Parotid gland (tissue), 1 donor: ENCODE data around the genes FAM114A1, UGDH and UBE2K.

DNA sequence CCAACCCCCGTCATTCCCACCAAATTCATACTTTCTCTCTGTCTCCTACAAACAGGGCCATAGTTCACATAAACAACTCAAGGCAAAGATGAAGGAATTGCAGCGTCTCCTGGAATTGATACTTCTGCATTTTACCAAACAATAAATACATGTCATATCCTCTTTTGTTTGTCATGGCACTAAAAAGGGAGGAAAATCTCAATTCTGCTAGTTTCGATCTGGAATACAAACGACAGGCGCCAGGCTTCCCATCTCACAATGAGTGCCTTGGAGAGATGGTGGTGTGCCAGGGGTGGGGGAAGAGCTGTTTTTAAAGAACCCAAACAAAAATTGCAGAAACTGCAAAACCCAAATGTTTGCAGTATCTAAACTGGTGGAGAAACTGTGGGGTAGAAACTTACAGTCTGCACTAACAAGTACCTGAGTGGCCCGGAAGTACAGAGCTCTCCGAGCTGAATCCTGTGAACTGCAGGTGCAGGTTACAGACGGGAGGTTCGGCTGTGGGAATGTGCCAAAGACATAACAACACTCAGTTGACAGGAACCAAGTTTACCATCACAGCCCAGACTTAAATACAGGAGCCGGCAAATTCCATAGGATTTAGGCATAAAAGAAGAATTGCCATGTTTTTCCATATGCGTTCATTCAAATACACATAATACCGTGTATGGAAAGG is 53.0 kb upstream of the KLF3 start:
- PRO-cap = no peak

- PRO-cap = no peak
Observed at GRCh38 chr4:38627550-38628130, 36.4 kb upstream of the KLF3 start.

DNA sequence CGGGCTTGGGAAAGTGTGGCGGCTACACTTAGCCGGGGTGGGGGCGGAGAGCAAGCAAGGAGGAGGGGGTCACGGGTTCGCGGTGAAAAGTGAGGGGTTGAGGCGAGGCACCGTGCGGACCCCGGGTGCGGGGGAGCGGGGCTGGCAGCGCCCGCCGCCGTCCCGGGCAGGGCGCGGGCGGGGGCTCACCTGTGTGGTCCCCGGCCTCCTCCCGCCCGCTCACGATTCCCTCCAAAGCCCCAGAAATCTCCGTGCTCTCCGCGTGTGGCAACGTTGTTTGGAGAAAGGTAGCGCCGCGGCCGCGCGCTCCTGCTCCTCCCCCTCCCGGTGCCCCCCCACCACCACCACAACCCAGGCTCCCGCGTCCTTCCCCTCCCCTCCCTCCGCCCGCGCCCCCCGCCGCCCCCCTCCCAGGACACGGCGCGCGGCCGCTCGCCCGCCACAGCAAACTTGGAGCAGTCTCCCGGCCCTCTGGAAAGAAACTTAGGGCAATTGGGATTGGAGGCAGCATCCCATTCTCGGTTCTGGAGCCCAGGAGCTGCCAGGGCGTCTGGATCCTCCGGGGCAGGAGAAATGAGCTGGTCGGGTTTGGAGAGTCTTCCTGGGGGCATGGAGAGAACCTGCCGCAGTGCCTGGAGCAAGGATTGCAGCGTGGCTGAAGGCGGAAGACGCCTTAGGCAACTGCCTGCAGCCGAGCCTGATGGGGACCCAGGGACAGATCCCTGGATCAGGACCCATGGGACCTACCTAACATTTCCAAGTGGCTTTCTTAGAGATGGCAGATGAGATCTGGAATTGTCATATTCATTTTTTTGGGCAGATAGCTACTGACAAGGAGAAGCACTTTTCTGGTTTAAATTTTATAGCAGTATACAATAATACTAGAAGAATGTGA is 853 bp downstream of the KLF3 start:
- PRO-cap = bidirectional peak, plus-strand start at position 270 of the sequence, minus-strand start at position 279 of the sequence; bidirectional peak, plus-strand start at position 628 of the sequence, minus-strand start at position 326 of the sequence

GRCh38 chr4:38666742-38668098 is 3.2 kb downstream of the KLF3 start:
- PRO-cap = bidirectional peak, plus-strand start at chr4:38667340, minus-strand start at chr4:38667227

DNA sequence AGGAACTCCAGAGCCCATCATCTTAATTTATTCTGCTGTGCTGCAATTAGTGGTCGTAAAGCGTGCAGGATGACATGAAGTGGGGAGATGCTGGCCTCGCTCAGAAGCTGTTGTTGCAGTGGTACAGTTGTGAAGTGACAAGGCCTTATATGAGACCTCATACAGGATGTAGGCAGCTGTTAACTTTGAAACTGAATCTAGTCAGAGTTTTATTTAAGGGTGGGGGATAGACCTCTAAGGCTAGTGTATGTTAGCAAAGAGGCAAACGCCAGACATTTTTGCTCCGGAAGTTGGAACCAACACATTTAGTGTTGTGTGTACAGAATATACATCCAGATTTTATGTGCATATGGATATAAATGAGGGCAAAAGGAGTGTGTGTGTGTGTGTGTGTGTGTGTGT is 13.5 kb downstream of the KLF3 start:
- PRO-cap = no peak

DNA sequence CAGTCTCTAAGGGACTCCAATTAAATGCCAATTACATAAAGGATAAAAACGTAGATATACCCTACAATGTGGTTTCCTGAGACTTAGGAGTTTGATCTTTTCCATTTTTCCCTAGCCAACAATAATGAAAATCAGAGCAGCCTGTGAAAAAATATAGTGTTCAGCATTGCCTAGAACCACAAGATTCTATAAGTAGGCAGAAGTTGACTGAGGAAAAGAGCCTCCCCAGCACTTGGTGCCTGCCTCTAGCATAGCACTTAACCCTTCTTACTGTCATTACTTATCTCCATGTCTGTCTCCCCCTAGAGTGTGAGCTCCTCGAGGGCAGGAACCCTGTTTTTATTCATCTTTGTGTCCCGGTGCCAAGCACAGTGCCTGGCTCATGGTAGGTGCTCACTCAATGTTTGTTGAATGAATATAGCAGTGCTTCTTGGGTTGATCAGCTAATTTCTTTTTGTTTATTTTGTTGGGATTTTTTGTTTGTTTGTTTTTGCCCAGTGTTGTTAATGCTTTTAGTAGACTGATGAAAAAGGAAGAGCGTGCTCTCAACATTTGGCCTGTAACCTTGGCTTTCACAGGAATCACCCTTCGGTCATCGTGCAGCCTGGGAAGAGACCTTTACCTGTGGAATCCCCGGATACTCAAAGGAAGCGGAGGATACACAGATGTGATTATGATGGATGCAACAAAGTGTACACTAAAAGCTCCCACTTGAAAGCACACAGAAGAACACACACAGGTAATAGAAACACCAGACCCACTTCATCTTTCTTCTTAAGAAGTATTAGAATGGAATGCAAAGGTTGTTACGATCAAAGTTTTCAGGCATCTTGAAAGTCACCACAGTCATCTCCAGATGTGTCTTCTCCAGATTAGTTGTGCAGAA is 30.4 kb downstream of the KLF3 start:
- PRO-cap = no peak

- PRO-cap = no peak
Observed at GRCh38 chr4:38728567-38728907, 54.3 kb downstream of the TLR10 start.

DNA sequence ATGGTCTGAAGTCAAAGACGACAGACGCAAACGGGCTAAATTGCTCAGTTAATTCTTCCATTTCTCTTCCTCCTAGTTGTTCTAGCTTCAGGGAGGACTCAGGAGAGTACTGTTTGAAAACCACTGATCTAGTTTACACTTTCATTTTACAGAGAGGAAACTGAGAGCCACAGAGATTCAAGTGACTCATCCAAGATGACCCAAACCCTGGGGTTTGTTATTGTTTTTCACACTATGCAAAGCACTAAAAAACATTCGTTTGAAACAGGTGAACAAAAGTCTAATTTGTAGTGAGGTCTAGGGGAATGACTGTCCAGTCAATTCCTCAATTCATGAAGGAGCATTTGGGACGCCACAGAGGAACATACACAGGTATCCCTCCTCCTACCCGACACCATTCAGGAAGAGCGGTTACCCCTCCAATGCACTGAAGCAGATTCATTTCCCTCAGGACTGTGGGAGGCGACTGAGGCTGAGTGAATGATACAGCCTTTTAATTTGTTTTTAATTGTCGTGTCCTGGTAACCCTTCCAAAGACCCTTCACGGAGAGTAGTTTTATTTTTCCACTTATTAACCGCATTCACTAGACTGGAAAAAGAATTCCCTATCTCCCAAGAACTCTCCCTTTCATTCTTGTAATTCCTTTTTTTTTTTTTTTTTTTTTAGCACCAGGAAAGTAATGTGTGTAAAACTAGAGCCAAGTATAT is 30.3 kb downstream of the TLR10 start:
- PRO-cap = no peak

DNA sequence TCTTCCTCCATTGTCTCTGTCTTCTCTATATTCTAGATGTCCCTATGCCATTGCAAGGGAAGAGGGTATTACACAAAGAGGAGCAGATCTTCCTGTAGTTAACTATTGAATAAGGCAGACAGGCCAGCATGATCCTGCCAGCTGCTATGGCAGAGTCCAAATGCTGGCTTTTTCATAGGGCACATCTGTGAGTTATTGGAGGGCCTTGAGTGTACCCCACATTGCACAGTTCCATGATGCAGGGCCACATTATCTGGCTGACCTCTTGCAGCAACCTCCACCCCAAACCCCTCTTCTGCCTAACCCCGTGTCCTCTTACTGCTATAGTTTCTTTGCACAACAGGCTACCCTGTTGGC is 20.8 kb upstream of the TLR1 start:
- PRO-cap = no peak

DNA sequence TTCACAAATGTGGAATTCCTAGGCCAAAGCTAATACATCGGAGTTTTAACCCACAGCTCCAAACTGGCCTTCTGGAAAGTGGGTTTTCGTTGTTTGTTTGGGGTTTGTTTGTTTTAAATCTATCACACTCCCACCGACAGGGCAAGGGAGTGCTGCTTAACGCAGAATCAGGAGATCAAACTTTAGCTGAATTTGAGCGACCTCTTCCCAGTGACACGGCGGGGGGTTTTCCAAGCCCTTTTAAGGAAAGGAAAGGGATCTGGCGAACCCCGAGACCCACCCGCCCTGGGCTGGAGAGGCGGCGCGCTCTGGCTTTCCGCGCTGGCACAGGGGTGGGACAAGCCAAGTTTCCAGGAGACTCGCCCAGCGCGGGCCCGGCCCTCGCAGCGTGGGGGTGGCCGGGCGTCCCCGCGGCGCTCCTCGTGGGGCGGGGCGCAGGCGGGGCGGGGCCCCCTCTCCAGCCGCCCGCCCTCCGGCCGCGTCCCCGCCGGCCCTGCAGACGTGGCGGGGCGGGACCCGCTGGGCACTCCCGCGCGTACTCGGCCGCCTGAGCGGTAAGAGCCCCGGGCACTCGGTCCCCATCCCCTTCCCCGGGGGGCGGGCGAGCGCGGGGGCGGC is at the start of gene FAM114A1:
Gene FAM114A1 (plus strand): TSS at position 526 of the 618 bp plus-strand sequence.
- PRO-cap = bidirectional peak, plus-strand start at position 498 of the sequence, minus-strand start at position 329 of the sequence

- PRO-cap = no peak
Observed at GRCh38 chr4:38869522-38869918, 1.9 kb downstream of the FAM114A1 start.

DNA sequence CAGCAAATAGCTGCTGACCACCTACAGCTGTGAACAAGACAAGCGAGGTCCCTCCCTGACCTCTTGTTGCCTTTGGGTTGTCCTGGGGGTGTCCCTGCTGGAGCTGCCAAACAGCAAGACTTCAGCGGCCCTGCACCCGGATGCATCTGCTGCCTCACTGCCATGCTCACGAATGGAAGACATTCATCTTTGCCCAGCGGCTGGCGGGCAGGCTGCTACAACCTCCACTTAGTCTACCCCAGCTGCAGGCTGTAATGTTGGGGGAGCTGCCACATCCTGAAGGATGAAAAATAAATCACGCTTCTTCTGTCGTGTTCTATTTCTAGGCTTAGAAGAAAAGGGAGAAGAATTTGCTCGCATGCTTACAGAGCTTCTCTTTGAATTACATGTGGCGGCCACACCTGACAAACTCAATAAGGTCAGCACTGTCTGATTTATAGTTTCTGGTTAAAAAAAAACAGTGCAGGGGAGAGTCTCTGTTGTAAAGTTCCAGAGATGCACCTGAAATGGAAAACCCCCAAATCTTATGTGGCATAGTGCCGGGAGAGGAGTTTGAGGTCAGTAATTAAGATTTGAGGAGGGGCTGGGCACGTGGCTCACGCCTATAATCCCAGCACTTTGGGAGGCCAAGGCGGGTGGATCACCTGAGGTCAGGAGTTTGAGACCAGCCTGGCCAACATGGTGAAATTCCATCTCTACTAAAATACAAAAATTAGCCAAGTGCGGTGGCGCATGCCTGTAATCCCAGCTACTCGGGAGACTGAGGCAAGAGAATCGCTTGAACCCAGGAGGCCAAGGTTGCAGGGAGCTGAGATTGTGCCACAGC is 61.5 kb downstream of the FAM114A1 start:
- PRO-cap = no peak

DNA sequence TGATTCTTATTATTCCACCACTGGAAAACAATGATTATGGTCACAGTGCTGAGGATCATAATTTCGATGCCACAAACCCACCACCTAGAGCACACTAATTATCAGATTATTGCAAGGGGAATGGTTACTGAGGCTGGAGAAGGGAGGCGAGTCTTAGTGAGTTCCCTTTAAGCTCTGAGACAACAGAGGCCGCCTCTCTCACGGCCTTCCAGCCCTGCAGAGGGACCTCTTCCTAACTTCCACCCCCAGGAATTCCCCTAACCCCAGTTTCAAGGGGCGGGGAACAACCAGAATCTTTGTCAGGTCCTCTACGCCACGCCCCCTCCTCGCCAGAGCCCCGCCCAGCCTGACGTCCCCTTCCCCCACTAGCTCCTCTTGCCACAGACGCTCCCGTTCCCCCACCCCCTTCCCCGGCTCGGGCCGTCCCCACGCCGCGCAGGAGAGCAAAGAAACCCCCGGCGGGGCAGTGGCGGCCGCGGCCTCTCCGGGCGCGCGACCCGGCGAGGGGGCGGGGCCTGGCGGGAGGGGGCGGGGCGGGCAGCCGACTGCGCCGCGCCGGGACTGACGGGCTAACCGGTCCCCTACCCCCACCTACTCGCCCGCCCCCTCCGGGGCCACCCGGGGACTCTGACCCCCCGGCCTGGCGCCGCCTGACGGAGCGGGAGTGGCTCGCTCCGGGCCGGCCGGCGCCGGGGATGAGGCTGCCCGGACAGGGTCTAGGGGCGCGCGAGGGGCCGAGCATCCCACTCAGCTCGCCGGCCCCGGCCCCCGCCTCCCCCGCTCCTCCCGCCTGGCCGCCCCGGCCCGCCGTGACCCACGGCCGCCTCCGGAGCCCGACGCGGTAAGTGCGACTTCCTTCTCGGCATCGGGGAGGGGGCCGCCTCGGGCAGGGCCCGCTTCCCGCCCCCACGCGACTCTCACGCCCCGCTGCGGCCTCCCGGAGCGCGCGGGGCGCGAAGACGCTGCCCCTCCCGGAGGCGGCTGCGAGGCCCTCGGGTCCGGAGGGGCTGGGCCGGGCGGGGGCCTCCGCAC is 12.4 kb upstream of the TMEM156 start:
- PRO-cap = bidirectional peak, plus-strand start at position 450 of the sequence, minus-strand start at position 271 of the sequence

DNA sequence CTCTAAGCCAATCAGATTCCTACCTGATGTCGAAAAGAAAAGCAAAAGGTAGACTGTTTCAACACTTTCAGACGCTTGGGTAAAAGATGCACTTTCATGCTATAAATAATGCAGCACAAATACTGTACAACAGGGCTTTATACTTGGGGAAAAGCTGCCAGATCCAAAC is 742 bp upstream of the WDR19 start:
- PRO-cap = no peak

GRCh38 chr4:39466619-39467125 is 7.8 kb downstream of the LIAS start:
- PRO-cap = no peak

GRCh38 chr4:39526856-39527680 is at the start of gene UGDH:
TSS of gene UGDH (minus strand) at chr4:39527439.
- PRO-cap = unidirectional peak, minus-strand start at chr4:39527390; bidirectional peak, plus-strand start at chr4:39527754, minus-strand start at chr4:39527566

GRCh38 chr4:39637881-39637997 is 926 bp downstream of the SMIM14 start:
- PRO-cap = no peak

- PRO-cap = bidirectional peak, plus-strand start at chr4:39698147, minus-strand start at chr4:39698003
Observed at GRCh38 chr4:39697467-39698468, at the start of gene UBE2K. TSS of gene UBE2K (plus strand) at chr4:39698136.

DNA sequence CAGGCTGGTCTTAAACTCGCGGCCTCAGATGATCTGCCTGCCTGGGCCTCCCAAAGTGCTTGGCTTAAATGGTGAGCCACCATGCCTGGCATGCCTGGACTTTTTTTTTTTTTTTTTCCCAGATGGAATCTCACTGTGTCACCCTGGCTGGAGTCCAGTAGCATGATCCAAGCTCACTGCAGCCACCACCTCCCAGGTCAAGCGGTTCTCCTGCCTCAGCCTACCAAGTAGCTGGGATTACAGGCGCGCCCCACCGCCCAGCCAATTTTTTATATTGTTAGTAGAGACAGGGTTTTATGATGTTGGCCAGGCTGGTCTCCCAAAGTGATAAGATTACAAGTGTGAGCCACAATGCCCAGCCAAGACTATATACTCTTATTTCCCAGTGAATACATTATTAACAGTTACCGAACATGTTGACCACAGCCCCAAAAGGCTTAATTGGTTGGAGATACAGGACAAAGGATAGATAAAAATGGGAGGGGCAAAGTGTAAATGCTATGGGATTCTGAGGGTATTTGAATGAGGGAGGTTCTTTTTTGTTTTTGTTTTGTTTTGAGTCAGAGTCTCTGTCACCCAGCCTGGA is 8.5 kb downstream of the UBE2K start:
- PRO-cap = no peak

DNA sequence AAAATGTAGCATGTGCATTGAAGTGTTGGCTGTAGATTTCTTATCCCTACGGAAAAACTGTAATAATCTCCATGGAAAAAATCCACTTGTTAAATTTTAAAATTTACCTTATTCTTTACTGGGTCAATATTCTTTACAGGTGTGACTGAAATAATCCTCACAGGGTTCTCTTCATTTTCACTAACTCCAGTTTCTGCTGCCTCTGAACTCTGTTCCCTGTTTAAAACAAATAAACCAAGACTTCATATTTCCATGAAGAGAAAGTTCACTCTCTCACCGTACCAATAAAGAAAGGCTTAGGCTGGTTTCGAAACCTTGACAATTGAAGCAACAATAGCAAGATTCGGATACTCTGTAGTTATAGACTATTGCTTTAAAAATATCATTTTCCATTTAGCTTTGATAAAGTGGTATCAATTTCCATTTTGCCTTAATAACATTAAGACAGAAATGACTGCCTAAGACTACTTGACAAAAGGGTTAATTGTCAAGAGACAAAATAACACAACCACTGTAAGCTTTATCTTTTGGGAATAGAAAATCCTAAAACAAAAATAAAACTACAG is 135.8 kb downstream of the PDS5A start:
- PRO-cap = no peak